ENCODE measurements around a stretch of chr2.

- RRBS = no CpG with 5 or more reads among the region's 5 CpGs
Observed at GRCh38 chr2:27703768-27703967, 40.0 kb downstream of the SLC4A1AP start.

- RRBS = no CpG with 5 or more reads among the region's 5 CpGs
Observed at GRCh38 chr2:27707262-27707803, 43.6 kb downstream of the SLC4A1AP start.

- RRBS = no CpG with 5 or more reads among the region's 3 CpGs
Observed at GRCh38 chr2:27756766-27757348, 14.7 kb upstream of the MRPL33 start.

GRCh38 chr2:27798774-27799607 lies 27.5 kb downstream of the MRPL33 start:
- RRBS = no CpG with 5 or more reads among the region's 14 CpGs

DNA sequence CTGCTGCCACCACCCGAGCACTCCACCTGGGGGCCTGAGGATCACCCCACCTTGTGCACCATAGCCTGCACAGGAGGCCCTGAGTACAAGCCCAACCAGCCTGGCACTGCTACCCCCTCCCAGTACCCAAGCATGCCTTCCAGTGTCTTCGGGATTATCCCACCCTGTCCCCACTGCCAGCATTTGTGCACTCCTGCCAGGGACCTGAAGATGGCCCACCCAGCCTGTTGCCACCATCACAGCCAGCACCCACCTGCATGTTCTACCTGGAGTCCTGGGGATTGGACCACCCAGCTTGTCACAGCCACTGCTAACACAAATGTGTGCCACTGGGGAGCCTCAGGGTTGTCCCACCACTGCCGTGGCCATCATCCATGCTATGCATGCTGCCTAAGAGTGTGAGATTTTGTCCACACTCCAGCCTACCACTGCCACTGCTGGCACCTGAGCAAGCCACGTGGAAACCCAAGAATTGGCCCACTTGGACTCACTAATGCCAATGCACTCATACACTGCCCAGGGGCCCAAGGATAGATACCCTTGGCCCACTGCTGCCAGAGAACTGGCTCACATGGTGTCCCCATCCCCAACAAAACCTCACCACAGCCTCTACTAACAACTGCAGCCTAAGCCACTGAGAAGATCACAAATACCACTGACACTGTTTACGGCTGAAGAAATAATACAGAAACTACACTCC lies 217.2 kb upstream of the FOSL2 start:
- RRBS = no CpG with 5 or more reads among the region's 5 CpGs

DNA sequence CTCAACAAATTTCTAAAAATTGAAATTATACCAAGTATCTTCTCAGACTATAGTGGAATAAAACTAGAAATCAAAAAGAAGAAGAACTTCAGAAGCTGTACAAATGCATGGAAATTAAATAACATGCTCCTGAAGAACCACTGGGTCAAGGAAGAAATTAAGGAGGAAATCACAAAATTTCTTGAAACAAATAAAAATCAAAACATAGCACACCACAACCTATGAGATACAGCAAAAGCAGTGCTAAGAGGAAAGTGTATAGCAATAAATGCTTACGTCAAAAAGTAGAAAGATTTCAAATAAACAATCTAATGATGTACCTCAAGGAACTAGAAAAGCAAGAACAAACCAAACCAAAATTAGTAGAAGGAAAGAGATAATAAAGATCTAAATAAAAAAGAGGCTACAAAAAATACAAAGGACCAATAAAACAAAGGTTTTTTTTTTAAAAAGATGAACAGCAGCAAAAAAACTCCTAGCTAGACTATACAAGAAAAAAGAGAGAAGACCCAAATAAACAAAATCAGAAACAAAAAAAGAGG lies 214.3 kb upstream of the FOSL2 start:
- RRBS = no CpG with 5 or more reads among the region's 1 CpG

- RRBS = no CpG with 5 or more reads among the region's 2 CpGs
Observed at GRCh38 chr2:28280862-28281250, 111.8 kb upstream of the FOSL2 start.

DNA sequence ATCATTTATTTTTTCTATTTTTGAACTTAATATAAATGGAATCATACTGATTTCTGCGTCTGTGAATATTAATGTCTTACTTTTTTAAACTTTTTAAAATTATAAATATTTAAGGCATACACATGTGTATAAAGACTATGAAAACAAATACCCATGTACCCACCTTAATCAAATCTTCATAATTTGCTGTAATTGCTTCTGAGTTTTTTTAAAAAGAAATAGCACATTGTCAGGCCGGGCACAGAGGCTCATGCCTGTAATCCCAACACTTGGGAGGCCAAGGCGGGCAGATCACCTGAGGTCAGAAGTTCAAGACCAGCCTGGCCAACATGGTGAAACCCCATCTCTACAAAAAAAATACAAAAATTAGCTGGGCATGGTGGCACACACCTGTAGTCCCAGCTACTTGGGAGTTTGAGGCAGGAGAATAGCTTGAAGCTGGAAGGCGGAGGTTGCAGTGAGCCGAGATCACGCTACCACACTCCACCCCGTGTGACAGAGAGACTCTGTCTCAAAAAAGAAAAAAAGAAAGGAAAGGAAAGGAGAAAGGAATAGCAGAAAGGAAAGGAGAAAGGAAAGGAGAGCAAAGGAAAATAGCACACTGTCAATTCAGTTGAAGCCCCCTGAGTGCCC lies 103.3 kb upstream of the FOSL2 start:
- RRBS = no CpG with 5 or more reads among the region's 7 CpGs

- RRBS = no CpG with 5 or more reads among the region's 7 CpGs
Observed at GRCh38 chr2:28346523-28347132, 46.0 kb upstream of the FOSL2 start.

- RRBS = no CpG with 5 or more reads among the region's 15 CpGs
Observed at GRCh38 chr2:28360445-28361081, 32.1 kb upstream of the FOSL2 start.

DNA sequence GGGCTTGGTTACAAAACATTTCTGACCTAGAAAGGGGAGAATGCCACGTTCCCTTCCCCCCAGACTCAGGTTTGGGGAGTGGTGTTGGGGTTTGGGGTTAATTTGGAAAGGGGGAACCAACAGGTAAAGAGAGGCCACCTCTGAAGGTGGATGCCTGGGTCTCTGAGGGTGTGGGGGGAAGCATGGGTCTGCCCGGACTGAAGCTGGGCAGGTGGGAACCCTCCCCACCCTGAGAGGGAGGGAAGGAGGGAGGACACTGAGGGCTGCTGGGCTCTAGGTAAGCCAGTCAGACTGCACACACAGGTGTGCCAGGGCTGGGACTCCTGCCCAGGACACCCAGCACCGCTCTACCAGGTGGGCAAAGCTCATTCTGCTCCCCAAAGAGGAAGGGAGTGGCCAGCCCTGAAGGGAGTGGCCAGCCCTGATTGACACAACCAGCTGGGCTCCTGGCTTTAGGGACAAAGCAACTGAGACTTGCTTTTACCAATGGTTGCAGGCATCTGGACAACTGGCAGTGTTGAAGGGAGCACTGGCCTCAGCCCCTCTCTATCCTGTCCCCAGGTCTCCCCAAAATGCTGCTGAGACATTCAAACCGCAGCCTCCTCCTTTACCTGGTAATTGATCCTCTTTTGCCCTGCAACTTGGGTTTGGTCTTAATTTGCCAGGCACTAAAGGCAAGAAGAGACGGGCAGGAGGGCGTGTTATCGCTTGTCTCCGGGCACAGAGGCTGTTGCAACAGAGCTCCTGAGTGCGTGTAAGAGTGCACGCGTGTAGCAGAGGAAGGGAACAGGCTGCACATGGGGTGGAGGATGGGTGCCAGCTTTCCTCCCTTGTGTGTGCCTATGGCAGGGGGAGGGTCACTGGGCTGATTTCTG lies 14.6 kb upstream of the FOSL2 start:
- RRBS = no CpG with 5 or more reads among the region's 11 CpGs

DNA sequence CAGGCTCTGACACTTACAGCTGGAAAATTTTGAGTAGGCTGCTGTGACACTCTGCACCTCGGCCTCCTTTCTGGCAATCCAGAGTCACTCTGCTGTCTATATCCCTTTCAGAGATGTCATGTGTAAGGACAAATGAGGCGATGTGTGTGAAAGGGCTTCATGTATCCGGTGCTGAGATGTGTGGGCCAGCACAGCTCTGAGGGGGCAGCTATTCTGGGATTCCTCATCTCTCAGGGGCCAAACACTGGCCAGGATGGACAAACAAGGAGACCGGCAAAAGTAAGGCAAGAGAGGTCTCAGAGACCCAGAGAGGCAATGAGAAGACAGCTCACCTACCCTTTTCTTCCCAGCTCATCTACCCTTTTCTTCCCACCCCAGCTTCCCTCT lies 3.5 kb upstream of the FOSL2 start:
- RRBS = 86% methylated on average over 1 of the region's 4 CpGs

GRCh38 chr2:28389965-28390513 lies 2.6 kb upstream of the FOSL2 start:
- RRBS = 2% methylated on average over 25 of the region's 40 CpGs

- RRBS = no CpG with 5 or more reads among the region's 13 CpGs
Observed at GRCh38 chr2:28420369-28420993, 27.8 kb downstream of the FOSL2 start.

GRCh38 chr2:28435570-28436407 lies 43.1 kb downstream of the FOSL2 start:
- RRBS = no CpG with 5 or more reads among the region's 7 CpGs

GRCh38 chr2:28471017-28471255 lies 24.9 kb upstream of the PLB1 start:
- RRBS = no CpG with 5 or more reads among the region's 4 CpGs

- RRBS = no CpG with 5 or more reads among the region's 6 CpGs
Observed at GRCh38 chr2:28627658-28628379, 123.8 kb upstream of the PPP1CB start.

DNA sequence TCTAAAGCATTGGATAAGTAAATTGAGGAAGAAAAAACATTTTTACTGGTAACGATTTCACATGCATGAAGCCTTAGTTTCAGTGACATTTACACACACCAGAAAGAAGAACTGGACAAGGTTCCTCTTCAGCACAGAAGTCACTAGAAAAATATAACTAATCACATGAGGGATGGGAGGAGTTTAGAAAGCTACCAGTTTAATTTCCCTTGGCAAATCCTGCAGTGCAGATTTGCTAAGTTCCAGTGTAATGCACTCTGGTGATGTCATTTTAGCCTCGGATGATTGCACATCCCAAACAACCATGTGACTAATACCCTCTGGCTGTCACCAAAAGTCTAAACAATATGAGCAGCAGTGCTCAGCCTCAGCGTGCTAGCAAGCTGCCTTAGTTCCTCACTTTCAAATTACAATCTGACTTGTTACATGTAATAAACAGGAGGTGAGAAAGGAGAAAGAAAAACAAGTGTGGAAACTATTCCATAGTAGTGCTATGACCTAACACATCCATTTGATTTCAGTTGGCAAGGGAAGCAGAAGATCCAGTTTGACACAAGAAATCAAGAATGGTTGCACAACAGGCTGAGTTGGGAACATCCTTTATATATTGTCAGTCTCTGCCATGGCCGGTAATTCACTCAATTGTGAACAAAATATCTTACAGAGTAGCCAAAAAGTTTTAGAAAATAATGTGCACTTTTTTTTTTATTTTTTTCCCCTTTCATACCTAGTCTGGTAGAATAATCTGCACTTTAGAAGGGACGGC lies 35.2 kb upstream of the PPP1CB start:
- RRBS = no CpG with 5 or more reads among the region's 5 CpGs

DNA sequence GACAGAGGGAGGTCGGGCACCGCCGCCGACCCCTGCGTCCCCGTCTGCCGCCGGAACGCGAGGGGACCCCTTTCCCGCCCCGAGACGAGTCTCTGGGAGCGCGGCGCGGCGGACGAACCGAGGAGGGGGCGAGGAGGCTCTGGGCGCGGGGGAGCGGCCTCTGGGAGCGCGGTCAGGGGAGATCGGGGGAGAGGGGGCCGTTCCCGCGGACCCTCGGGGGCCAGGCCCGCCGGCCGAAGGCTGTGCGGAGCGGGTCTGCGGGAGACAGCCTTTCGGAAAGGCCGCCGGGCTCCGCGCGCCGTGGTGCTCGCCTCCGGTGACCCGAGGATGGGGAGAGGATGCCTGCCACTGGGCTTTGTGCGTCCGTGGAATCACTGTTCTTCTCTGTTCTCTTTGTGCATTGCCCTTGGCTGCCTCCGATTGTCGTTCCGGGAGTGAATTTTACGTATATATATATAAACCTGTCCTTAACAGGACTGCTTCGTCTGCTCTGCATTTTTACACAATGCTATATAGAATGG lies 629 bp downstream of the PPP1CB start:
- RRBS = 1% methylated on average over 20 of the region's 54 CpGs

- RRBS = no CpG with 5 or more reads among the region's 6 CpGs
Observed at GRCh38 chr2:28926934-28927481, 32.5 kb downstream of the WDR43 start.